Measurements from ENCODE around the genes SCN4B and TTC36.

GRCh38 chr11:118081106-118081772 lies 4.4 kb downstream of the TMPRSS4 start:
- RRBS, result no CpG with 5 or more reads among the region's 19 CpGs

DNA sequence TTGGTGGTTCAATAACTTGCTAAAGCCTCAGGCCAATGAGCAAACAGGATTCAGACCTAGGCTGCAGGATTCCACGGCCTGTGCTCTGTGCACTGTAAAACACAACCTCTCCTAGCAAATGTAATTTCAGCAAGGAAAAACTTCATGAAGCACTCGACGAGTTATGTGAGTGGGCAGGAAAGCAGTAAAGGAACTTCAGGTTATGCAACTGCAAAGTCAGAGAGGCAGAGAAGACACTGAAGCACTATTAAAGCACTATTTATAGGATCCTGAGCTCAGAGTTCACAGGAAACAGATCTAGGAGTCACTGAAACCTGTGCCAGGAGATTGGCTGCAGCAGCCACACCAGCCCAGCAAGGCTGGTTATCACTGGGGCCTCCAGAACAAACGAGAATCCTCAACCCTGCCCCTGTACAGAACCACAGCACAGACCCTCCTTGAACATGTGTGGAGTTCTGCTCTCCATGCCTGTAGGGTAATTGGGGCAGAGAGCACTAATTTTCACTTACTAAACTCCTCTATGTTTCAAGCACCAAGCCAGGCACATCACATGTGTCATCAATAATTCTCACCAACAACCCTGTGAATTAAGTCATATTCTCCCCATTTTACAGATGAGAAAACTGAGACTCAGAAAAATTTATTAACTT lies 2.4 kb downstream of the SMIM35 start:
- RRBS, result no CpG with 5 or more reads among the region's 4 CpGs

DNA sequence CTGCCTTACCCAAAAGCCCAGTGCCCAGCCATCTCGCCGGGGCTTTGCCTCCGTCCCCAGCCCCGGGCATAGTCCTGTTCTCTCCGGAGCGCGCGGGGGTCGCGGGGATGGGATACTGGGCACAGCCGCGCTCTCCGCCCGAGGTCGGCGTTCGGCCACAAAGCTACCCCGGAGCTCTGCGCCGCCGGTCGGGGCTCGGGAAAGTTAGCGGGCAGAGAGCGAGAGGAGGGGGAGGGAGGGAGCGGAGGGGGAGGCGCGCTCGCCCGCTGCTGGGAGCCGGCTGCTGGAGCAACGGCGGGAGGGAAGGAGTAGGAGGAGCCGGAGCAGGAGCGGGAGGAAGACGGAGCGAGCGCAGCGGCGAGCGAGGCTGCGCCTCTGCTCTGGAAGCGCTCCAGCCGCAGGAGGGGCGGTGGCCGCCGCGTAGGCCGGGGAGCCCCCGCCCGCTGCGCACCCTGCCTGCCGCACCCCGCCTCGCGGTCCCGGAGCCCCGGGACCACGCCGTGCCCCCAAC lies at the start of gene SCN4B:
TSS of gene SCN4B (minus strand) at position 220 of the 511 bp plus-strand sequence.
- RRBS, result 3% methylated on average over 41 of the region's 60 CpGs

GRCh38 chr11:118202623-118203277 lies 22.1 kb downstream of the JAML start:
- RRBS, result no CpG with 5 or more reads among the region's 4 CpGs

DNA sequence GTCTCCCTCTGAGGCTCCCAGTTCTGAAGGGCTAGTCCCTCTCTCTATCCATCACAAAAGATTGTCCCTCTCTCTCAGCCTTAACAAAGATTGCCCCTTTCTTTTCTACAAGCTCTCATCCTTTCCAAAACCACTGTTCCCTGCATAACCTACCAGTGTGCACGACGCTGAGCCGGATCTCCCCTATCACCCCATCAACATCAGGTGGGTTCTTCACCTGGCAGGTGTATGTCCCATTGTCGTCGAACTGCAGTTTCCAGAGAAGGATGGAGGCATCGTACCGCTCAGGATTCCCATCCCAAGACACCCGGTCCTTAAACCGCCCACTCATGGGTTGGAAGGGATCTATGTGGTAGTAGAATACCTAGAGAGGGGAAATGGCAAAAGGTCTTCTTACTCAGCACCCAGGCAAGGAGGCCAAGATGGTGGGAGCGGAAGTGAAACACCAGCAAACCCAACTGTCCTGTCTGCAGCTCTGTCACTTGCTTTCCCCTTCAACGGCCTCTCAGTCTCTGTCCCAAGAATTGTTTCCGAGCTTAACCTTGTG lies 1.7 kb downstream of the MPZL2 start:
- RRBS, result no CpG with 5 or more reads among the region's 12 CpGs

GRCh38 chr11:118473250-118474351 lies 37.3 kb downstream of the KMT2A start:
- RRBS, result no CpG with 5 or more reads among the region's 13 CpGs

DNA sequence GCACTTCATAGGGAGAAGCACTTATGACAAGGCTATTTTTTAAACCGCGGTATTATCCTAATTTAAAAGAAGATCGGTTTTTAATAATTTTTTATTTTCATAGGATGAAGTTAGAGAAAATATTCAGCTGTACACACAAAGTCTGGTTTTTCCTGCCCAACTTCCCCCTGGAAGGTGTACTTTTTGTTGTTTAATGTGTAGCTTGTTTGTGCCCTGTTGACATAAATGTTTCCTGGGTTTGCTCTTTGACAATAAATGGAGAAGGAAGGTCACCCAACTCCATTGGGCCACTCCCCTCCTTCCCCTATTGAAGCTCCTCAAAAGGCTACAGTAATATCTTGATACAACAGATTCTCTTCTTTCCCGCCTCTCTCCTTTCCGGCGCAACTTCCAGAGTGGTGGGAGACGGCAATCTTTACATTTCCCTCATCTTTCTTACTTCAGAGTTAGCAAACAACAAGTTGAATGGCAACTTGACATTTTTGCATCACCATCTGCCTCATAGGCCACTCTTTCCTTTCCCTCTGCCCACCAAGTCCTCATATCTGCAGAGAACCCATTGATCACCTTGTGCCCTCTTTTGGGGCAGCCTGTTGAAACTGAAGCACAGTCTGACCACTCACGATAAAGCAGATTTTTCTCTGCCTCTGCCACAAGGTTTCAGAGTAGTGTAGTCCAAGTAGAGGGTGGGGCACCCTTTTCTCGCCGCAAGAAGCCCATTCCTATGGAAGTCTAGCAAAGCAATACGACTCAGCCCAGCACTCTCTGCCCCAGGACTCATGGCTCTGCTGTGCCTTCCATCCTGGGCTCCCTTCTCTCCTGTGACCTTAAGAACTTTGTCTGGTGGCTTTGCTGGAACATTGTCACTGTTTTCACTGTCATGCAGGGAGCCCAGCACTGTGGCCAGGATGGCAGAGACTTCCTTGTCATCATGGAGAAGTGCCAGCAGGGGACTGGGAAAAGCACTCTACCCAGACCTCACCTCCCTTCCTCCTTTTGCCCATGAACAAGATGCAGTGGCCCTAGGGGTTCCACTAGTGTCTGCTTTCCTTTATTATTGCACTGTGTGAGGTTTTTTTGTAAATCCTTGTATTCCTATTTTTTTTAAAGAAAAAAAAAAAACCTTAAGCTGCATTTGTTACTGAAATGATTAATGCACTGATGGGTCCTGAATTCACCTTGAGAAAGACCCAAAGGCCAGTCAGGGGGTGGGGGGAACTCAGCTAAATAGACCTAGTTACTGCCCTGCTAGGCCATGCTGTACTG lies 3.2 kb upstream of the TTC36 start:
- RRBS, result no CpG with 5 or more reads among the region's 11 CpGs

DNA sequence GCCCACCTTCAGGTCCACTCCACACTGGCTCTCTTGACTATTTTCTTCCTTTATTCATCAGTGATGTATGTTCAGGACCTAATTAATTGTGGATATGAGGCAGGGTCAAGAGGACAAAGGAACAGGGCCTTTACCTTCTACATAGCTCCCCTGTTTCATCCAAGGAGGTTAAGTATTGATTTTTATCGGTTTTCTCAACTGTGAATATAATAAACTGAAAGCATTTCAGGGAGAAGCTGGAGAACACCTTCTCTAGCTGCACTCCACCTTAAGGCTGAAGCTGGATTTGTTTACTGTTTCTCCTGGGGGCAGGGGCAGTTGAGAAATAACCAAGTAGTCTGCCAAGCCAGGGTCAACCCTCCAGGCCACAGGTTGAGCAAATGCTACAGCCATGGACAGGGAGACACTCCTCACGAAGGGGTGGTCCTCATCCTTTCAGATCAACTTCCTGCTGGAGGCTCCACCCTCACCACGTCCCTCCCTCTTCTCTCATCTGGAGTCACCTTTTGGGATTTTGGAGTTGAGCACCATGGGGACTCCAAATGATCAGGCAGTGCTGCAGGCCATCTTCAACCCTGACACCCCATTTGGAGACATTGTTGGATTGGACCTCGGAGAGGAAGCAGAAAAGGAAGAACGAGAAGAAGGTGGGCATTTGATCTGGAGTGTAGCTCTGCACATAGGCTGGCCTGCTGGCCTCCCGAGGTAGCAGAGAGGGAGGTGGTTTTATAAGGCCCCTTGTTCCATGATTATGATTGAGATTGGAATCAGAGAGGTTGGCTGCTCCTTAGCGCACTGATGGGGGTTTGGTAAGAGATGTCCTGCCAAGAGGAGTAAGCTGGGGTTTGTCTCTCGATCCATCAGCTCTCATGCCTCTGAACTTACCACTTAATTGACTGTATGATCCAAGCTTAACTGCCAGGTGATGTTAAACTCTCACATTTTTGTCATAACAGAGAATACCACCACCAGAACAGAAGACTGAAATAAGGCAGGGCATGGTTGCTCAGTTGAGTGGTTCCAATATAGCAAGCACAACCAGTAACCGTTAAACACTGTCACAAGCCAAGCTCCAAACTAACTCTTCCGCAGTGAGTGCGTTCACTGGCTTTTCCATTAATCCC lies at the start of gene TTC36:
TSS of gene TTC36 (plus strand) at position 509 of the 1,124 bp plus-strand sequence.
- RRBS, result no CpG with 5 or more reads among the region's 11 CpGs

- RRBS, result 69% methylated on average over 4 of the region's 7 CpGs
These were observed 4.9 kb downstream of the PHLDB1 start for GRCh38 chr11:118612117-118612930.

- RRBS, result no CpG with 5 or more reads among the region's 6 CpGs
These were observed 15.5 kb downstream of the PHLDB1 start for GRCh38 chr11:118622839-118623434.

GRCh38 chr11:118688233-118688905 lies 8.9 kb upstream of the TREH start:
- RRBS, result no CpG with 5 or more reads among the region's 17 CpGs

DNA sequence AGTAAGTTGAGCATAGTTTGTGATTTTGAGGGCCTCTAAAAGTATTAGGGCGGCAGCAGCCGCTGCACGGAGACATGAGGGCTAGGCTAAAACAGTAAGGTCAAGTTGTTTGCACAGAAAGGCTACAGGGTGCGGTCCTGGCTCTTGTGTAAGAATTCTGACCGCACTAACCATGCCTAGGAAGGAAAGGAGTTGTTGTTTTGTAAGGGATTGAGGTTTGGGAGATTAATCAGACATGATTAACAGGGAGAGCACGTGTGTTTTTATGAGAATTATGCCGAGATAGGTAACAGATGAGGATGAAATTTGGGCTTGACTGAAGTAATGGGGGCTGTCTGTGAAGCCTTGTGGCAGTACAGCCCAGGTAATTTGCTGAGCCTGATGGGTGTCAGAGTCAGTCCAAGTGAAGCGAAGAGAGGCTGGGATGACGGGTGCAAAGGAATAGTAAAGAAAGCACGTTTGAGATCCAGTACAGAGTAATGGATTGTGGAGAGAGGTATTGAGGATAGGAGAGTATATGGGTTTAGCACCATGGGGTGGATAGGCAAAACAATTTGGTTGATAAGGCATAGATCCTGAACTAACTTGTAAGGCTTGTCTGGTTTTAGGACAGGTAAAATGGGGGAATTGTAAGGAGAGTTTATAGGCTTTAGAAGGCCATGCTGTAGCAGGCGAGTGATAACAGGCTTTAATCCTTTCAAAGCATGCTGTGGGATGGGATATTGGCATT lies 39.7 kb upstream of the TREH start:
- RRBS, result no CpG with 5 or more reads among the region's 11 CpGs

DNA sequence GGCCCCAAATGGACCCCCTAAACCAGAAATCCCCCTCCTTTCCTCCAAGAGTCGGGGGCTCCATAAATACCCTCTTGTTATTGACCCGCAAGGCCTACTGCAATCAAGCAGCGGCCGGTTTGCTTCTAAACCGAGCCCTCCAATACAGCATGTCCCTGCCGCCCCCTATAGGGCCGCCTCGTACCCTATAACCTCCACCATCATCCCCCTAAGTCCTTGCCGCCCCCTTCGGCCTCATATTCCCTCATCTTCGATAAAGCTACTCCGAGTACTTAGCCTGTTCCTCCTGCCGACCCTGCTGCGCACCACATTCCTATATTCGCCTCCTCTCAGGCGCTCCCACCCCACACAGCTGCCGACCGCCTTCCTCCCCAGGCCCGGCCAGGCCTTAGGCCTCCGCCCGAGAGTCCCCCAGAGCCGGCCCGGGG lies 573 bp downstream of the DDX6 start:
- RRBS, result 9% methylated on average over 4 of the region's 23 CpGs

DNA sequence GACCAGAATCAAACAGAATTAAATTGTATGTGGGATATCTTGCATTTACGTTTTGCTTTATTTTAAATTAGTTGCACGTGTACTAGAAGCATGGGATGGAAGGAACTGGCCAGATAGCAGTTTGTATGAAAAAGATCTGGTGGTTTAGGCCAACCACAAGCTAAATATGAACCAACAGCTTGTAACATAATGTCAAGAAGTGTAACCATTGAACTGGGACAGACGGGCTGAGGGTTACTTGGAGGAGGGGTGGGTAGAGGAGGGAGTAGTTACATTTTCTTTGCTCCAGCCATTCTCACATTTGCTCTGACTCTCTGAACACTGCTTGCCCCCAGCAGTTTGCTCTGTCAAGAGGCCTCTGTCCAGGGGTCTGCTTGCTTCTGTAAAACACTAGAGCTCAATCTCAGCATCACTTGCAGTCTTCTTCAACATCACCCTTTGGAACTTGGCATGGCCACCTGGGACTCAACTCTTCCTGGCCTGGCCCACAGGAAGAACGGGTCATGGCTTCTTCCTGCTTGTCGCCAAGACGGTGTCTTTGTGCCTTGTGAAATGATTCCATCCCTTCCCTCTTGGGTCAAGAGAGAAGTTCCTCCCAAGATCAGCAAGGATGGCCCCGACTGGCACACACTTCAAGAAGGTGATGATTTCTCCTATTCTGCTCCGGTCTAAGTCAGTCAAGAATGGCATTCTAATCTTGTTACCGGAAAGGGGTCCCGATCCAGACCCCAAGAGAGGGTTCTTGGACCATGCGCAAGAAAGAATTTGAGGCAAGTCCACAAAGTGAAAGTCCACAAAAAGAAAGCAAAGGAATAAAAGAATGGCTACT lies 31.5 kb upstream of the CXCR5 start:
- RRBS, result no CpG with 5 or more reads among the region's 11 CpGs

DNA sequence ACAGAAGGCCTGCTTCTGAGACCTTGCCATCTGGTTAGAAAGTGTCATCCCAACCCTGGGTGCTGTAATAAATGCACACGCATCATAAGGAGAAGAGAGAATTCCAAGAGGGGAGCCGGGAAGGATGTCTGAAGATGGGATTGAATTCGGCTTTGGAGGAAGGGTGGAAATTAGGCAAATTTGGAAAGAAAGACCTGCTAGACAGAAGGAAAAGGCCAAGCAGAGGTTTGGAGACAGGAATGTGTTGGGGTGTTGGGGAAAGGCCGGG lies 6.6 kb downstream of the CXCR5 start:
- RRBS, result no CpG with 5 or more reads among the region's 4 CpGs

GRCh38 chr11:118893791-118894204 lies 10.1 kb downstream of the CXCR5 start:
- RRBS, result no CpG with 5 or more reads among the region's 18 CpGs

GRCh38 chr11:118908996-118909859 lies 16.5 kb downstream of the BCL9L start:
- RRBS, result no CpG with 5 or more reads among the region's 21 CpGs

- RRBS, result no CpG with 5 or more reads among the region's 11 CpGs
These were observed 12.2 kb downstream of the BCL9L start for GRCh38 chr11:118913269-118914133.

GRCh38 chr11:118921864-118923015 lies 3.5 kb downstream of the BCL9L start:
- RRBS, result no CpG with 5 or more reads among the region's 21 CpGs

- RRBS, result no CpG with 5 or more reads among the region's 12 CpGs
These were observed 12.5 kb downstream of the HYOU1 start for GRCh38 chr11:119044115-119045278.